Frontal cortex (tissue), 2 donors: ENCODE measurements around the genes RP9 and SEPTIN7.

- RAMPAGE, long total RNA, result no peak
Measured at GRCh38 chr7:33108687-33109964, at the start of gene RP9. Gene RP9 (minus strand): TSS chr7:33109404.

DNA sequence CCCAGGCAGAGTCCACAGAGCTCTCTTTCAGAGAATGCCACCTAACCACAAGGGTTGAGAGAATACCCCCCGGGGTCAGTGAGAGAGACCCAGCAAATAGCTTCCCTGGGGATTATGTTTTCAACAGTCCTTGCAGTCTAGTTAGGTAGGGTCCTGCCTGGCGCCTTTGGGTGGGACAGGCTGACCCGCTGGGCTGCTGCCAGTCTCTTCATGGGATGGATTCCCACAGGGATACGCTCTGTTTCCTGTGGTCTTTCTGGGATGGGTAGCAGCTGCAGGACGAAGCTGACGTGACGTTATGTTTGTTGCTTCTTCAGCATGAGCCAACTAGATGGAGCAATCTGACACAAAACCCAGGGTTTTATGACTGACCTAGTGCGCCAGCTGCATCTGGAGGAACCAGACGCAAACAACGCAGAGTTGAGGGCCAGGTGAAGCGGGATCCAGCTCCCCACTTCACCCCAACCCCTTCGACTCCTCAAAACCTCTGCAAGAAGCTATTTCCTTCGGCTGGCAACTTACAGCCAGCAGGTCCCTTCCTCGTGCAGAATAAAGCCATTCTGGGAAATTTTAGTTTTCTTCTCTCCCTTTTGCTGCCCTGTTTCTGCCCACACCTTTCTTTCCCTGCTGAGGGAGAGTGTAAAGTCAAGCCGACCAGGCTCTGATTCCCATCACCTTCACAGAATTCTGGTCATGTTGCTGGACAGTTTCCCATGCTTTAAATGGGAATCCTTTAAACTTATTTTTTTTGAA lies 16.3 kb downstream of the BMPER start:
- RAMPAGE, long total RNA, result no peak

GRCh38 chr7:34814077-34814573 lies 156.1 kb downstream of the NPSR1 start:
- RAMPAGE, long total RNA, result no peak

DNA sequence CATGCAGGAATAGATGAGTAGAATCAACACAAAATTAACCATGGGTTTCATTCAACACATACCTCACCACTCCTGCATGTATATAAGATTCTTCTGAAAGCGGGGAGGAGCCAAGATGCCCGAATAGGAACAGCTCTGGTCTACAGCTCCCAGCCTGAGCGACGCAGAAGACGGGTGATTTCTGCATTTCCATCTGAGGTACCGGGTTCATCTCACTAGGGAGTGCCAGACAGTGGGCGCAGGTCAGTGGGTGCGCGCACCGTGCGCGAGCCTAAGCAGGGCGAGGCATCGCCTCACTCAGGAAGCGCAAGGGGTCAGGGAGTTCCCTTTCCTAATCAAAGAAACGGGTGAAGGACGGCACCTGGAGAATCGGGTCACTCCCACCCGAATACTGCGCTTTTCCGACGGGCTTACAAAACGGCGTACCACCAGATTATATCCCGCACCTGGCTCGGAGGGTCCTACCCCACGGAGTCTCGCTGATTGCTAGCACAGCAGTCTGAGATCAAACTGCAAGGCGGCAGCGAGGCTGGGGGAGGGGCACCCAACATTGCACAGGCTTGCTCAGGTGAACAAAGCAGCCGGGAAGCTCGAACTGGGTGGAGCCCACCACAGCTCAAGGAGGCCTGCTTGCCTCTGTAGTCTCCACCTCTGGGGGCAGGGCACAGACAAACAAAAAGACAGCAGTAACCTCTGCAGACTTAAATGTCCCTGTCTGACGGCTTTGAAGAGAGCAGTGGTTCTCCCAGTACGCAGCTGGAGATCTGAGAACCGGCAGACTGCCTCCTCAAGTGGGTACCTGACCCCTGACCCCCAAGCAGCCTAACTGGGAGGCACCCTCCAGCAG lies 130.9 kb downstream of the DPY19L1 start:
- RAMPAGE, long total RNA, result no peak

DNA sequence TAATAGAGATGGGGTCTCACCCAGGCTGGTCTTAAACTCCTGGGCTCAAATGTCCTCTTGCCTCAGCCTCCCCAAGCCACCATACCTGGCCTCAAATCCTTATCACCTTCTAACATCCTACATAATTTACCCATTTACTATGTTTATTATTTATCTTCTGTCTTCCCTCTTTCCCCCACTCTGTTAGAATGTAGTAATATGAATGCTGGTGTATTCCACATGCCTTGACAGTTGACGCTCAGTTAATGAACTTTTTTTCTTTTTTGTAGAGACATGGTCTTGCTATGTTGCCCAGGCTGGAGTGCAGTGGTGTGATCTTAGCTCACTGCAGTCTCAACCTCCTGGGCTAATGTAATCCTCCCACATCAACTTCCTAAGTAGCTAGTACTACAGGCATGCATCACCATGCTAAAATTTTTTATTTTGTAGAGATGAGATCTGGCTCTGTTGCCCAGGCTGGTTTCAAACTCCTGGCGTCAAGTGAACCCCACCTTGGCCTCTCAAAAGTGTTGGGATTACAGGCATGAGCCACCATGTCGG lies 71.2 kb downstream of the DPY19L1 start:
- RAMPAGE, long total RNA, result no peak

- RAMPAGE, long total RNA, result no peak
Measured at GRCh38 chr7:35012092-35012694, 25.1 kb downstream of the DPY19L1 start.

- RAMPAGE, long total RNA, result no peak
Measured at GRCh38 chr7:35038028-35038333, 696 bp upstream of the DPY19L1 start.

DNA sequence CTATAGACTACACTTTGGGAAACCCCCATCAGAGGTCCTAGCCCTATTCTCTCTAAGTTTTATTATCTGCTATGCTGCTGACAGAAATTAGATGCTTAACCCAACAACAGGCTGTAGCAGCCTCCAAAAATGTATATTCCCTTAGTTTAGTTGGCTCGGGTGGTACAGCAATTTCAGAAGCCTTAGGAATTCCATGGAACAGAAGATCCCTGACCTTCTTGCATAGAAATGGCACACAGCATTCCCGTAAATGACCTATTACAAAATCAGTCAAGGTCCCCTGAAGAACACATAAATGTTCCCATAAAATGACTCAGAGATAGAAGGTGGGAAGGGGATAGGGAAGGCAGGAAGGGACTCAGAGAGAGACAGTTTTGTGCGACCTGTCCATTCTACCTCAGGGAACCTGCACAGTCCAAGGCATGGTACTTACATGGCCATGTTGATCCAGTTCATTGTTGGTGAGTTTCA lies 9.3 kb downstream of the TBX20 start:
- RAMPAGE, long total RNA, result no peak

GRCh38 chr7:35254632-35255106 lies 769 bp upstream of the TBX20 start:
- RAMPAGE, long total RNA, result no peak

GRCh38 chr7:35313673-35313882 lies 59.7 kb upstream of the TBX20 start:
- RAMPAGE, long total RNA, result no peak

DNA sequence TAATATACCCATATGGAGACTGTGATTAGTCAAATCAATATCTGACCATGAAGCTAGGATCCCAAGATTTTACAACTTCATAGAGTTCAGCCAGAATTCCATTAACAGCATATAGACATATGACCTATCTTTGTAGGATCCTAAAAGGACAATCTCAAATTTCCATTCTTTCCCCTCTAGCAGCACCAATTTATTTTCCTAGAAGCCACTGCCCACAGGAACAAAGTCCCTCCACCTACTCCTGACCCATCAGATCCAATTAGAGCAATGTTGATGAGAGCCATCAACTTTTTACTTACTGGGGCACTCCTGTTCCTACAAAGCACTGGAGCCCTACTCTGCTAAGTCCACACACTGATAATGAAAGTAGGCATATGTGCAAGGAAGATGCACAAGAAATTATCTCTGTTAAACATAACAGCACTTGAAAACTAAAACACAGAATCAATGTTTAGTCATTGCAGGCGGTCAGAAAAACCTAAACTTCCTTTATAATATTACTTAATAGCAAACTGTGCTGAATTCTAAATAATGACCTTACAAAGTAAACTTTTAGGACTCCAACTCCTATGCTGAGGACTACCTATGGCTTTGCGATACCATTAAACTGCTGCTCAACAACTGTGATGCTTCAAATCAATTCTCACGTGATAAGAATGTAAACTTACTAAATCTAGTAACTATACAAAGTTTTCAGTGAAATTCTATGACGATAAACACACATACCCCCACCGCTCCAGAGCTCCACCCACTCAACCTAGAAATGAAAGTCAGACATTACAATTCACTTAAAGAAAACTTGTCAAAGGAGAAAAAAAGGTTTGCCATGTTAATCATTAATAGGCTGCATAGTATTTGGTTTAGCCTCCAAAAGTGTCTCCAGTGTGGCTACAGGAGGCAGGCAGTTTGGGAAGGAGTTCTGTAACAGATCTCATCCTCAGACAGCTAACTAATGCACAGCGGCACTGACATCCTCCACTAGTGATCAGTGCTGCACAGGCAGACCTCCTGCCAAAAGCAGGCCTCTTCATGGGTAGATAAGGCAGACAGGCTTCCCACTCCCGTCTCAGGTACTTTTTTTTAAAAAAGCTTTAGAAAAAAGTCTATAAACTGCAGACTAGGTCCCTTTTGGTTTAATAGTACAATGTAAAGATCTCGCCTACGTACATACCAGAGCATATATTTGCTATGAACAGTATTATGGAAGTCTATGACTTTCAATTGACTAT lies 3.3 kb downstream of the HERPUD2 start:
- RAMPAGE, long total RNA, result no peak

DNA sequence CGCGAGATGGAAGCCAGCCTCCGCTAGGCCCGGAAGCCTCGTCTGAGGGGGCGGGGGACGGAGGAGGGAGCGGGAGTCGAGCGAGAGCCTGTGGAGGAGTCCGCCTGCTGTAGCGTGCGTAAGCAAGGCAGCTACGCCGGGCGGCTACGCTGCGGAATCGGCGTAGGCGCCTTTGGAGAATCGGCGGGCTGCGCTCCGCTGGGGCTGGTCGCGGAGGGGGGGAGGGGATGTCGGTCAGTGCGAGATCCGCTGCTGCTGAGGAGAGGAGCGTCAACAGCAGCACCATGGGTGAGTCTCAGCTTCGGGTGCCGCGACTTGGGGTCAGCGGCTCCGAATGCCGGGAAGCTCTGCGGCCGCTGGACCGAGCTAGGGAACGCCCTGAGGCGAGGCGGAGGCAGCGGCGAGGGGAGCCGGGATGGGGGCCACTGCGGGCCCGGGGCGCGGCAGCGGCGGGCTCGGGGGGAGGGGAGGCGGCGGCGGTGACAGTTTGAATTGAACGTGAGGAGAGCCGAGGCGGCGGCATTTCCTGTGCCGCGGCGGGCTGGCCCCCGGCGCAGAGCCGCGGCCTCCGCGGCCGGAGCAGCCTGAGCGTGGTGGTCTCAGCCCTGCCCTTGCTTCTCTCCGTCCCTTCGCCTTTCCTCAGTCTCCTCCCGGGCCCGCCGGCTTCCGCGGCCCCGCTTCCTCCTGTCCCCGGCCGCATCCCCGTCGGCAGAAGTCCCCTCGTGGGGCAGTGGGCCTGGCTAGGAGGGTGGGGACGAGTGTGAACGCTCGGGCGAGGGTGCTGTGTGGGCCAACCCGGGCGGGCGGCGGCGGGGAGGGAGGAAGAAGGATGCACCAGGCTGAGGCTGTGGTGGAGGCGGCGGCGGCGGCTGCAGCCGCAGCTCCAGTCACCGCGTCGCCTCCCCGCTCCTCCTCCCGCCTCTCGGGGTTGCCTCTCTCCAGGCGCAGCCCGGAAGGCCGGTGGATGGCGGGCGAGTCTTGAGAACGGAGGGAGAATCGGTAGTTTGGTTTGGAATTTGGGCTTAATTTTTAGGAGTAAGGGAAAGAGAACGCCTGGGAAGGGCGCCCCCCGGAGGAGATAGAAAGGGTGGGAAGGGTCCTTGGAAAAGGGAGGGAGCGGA lies at the start of gene SEPTIN7:
Gene SEPTIN7, plus strand, starts transcription at position 75 of the 1,121 bp plus-strand sequence.
- RAMPAGE, long total RNA, result start-site peak on the plus strand centred at position 215 of the sequence, 111 bp wide, 3,404 and 317 reads in 2 replicates

GRCh38 chr7:35868728-35869343 lies 68.0 kb downstream of the SEPTIN7 start:
- RAMPAGE, long total RNA, result no peak

GRCh38 chr7:36036499-36037037 lies 116.5 kb upstream of the EEPD1 start:
- RAMPAGE, long total RNA, result no peak

DNA sequence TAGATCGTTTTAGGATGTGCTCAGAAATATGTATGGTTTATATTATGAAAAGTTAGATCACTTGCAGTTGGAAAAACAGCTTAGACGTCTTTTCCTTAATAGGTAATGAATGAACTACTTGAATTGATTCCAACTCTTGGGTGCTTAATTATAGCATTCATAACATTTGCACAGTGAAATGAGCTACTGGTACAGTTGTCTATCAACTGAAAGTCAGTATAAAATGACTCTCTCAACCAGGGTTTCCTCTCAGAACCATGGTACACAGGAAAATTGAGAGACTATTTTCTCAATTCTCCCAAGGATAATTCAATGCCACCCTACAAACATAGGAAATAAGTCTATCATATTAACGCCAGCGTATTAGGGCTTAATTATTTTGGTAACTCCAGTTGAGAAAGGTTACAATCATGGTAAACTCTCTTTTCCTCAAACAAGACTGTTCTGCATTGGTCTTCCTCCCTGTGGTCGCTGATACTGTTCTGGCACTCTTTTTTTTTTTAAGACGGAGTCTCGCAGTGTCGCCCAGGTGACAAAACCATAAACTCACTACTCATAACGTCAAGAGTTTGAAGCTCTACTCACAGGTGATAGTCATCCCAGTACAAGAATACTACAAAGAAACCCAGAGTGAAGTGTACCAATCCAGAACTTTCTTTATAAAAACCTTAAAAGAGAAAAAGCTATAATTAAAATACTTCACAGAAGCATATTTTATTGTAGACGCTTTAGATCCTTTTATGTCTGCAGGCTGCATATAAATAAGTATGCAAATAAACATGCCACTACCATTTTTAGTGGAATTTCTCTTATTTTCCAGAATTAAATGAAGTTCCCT lies 2.0 kb downstream of the ANLN start:
- RAMPAGE, long total RNA, result no peak

GRCh38 chr7:36720995-36721851 lies 3.1 kb downstream of the AOAH start:
- RAMPAGE, long total RNA, result no peak

DNA sequence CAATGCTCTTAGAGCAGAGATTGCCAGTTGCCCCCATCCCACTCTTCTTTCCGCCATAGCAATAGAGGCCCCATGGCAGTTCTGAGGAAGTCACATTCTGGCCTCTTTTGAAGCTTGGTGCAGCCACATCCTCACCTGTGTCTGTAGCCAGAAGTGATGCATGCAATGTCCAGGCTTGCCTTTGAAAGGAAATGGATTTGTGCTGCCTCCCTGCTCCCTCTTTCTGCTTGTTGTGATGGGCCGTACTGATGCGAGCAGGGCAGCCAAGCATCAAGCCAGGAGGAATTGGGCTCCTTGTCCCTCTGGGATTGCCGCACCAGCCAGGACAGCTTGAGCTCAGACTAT lies 65.4 kb upstream of the AOAH start:
- RAMPAGE, long total RNA, result no peak

GRCh38 chr7:36863904-36864429 lies 139.7 kb upstream of the AOAH start:
- RAMPAGE, long total RNA, result no peak

DNA sequence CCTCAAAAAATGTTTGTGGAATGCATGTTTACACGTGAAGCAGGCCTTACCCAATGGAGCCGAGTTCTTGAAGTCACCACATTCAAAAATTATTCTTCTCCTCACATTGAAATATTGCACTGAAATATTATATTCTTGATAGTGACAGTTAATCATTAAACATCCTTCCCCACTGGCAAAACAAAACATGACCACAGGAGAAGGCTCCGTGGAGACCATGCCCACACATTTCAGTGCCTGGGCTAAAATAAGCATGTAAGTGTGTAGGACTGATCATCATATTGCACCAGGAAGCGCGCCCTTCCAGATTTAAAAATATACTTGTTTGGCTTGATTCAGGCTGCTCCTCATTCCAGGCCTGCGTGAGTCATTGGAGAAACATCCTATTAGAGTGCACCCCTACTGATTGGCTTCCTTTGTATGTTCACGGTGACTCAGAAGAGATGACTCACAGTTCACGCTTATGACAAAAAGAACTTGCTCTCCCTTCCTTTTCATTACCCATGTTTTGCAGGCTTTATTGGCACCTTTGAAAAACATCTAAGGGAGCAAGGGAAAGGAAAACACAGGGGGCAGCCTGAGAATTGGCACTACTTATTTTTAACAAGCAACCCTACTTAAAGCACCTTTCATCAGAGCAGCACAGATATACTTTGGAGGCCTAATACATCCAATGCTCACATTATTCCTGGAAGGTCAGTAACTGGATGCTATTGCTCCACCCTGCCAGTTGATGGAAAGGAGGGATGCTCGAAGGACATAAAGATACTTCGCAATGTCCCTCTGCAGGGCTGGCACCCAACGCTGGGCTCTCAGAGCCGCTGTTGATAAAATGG lies 307.6 kb upstream of the AOAH start:
- RAMPAGE, long total RNA, result no peak

- RAMPAGE, long total RNA, result no peak
Measured at GRCh38 chr7:37167749-37168407, 280.8 kb downstream of the ELMO1 start.